ENCODE data around the gene PLCG2.

DNA sequence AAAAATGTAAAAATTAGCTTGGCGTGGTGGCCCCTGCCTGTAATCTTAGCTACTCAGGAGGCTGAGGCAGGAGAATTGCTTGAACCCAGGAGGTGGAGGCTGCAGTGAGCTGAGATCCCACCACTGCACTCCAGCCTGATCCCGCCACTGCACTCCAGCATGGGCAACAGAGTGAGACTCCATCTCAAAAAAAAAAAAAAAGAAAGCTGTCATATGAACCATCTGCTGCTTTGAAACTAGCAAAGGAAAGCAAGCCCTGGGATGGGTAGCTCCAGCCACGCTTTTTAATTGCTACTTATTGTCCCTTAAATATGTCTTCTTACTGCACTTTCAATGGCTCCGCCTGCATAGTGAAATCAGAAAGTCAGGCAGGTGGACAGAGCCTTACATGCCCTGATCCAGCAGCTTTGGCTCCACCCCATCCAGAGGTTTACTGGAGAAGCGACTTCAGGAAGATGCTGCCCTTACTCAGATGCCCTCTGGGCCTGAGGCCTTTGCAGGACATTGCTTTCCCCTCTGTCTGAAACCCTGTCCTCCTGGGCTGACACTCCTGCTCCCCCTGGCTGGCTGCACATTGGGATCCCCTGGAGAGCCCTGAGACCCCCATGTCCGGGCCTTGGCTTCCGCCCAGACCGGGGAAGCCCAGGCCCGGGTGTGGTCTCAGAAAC is 36.4 kb downstream of the BCO1 start:
- PRO-cap = bidirectional peak, plus-strand start at position 425 of the sequence, minus-strand start at position 358 of the sequence

DNA sequence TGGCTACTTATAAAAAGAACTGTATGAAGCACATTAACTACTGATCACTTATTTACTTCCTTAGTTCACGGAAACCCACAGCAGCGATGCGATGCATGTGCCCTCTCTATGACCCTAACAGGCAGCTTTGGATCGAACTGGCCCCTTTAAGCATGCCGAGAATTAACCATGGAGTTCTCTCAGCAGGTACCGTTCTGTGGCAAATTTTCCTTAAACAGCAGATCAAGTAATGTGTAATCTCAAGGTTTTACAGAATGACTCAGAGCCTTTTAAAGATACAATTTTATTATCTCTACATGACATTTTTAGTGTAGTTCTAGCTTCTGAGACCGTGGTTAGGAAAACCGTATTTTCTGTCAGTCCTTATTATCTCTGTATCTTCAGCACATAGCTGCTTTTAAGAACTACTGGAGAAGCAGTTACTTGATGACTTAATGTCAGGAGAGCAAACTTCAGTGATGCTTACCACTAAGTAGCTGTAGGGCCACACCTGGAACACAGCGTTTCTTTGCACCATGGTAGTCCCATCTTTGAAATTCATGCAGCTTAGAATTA is 43.1 kb downstream of the GAN start:
- PRO-cap = no peak

DNA sequence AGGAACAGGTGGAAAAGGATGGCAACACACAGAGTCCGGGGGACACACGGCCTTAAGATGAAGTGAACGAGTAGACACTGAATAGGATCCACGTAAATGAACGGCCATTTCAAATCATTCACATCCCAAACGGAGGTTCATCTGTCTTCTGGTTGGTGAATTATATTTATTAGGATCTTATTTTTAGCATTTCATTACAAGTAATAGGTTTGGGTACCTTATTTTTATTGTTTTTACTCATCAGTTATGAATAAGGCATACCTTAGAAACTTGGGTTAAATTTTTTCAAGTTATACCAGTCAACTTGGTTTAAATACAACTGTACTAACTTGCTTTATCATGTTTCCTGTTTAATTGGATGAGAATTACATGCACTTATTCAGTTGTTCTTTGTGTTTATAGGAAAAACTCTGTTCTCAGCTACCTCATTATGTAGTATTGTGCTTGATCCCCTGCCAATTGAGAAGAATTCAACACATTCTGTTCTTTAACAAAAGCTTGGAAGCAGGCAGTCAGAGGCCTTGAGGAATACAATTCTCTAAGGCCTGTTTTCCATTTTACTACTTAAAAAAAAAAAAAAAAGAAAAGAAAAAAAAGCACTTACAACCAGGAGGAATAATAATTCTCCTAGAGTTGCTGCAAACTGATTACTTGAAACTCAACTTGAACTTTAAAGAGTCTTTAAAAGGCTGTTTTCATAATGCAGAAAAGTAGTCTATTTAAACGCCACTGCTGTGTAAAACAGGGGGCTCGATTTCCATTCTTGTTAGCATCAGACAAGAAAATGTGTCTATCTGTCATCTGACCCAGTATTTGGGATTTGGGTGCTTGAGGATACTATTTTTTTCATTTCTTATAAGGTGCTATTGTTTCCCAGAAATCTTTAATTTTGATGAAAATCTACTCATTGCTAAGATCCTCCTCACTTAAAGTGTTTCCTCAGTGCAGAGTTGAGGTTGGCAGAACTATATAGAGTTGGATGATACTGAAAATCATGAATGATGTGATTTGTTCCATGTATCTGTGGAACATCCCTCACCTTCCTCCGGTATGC is 60.5 kb upstream of the CMIP start:
- PRO-cap = no peak

GRCh38 chr16:81446924-81447242 is 2.3 kb downstream of the CMIP start:
- PRO-cap = bidirectional peak, plus-strand start at chr16:81447011, minus-strand start at chr16:81446750; unidirectional peak, minus-strand start at chr16:81447071

DNA sequence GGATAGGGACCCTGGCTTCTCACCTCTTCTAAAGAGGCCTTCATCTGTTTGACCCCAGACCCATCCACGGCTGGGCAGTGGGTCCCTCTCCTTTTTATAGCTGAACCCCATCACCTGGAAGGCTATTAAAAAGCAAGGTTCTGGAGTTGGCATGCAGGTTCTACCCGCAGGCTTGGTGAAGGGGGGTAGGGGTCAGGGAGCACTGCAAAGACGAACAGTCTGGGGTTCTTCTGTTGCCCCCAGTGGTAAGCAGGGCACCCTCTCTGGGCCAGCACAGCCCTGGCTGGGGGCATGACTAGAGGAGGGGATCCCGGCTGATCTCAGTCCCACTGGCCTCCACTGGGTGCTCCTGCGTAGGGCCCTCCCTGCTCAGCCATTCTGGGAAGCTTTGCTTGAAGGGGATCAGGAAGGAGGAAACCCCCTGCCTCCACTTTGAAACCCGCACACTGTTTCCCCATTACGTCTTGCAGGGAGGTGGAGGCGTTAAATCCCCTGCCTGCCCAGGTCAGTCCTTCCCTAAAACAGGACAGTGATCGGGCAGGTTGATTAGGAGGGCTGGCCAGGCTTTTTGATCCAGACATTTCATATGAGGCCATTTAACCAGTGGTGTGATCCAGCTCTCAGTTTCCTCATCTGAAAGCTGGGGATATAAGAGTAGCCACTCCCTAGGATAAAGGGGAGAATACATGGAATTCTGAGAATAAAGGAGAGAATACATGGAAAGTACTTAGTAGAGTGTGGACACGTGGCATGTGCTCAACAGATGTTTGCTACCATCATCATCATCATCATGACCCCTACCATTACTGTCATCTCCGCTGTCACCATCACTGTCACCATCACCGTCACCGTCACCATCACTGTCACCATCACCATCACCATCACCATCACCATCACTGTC is 13.8 kb downstream of the CMIP start:
- PRO-cap = no peak

DNA sequence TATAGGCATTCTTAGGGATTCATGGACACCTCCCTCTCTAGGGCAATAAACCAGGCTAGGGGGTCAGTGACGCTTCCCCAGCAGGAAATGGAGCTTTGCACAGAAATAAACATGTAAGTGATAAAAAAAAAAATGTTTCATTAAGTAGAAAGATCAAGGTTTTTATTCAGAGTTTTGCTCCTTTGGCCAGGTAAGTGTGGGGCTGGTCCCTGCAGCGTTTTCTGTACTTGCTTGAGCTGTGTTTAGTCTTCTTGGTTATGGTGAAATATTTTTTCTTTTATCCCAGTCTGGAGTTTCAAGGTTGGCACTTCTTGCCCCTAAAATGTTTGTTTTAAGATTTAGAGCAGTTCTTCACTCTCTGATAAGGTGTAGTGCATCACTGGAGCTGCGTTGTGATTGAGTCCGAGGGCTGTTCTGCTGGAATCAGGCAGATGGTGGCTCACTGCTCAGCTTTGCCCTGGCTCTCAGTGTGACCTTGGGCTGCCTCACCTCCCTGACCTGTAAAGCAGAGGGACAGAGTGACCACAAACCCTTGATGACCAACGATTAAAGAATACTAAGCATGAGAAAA is 17.9 kb downstream of the CMIP start:
- PRO-cap = no peak

GRCh38 chr16:81481055-81481877 is 36.7 kb downstream of the CMIP start:
- PRO-cap = no peak

- PRO-cap = unidirectional peak, plus-strand start at chr16:81581344
These were observed 136.4 kb downstream of the CMIP start for GRCh38 chr16:81581037-81581398.

DNA sequence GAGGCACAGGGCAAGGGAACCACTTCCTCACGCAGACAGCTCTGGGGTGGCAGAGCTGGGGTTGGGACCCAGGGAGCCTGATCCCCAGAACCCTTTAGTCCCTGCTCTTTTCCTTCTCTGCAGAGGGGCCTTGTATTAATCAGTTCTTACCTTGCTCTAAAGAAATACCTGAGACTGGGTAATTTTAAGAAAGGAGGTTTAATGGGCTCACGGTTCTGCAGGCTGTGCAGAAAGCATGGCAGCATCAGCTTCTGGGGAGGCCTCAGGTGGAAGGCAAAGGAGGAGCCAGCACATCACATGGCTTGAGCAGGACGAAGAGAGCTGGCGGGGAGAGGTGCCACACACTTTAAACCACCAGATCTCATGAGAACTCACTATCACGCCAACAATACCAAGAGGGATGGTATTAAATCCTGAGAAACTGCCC is 137.1 kb downstream of the CMIP start:
- PRO-cap = no peak

DNA sequence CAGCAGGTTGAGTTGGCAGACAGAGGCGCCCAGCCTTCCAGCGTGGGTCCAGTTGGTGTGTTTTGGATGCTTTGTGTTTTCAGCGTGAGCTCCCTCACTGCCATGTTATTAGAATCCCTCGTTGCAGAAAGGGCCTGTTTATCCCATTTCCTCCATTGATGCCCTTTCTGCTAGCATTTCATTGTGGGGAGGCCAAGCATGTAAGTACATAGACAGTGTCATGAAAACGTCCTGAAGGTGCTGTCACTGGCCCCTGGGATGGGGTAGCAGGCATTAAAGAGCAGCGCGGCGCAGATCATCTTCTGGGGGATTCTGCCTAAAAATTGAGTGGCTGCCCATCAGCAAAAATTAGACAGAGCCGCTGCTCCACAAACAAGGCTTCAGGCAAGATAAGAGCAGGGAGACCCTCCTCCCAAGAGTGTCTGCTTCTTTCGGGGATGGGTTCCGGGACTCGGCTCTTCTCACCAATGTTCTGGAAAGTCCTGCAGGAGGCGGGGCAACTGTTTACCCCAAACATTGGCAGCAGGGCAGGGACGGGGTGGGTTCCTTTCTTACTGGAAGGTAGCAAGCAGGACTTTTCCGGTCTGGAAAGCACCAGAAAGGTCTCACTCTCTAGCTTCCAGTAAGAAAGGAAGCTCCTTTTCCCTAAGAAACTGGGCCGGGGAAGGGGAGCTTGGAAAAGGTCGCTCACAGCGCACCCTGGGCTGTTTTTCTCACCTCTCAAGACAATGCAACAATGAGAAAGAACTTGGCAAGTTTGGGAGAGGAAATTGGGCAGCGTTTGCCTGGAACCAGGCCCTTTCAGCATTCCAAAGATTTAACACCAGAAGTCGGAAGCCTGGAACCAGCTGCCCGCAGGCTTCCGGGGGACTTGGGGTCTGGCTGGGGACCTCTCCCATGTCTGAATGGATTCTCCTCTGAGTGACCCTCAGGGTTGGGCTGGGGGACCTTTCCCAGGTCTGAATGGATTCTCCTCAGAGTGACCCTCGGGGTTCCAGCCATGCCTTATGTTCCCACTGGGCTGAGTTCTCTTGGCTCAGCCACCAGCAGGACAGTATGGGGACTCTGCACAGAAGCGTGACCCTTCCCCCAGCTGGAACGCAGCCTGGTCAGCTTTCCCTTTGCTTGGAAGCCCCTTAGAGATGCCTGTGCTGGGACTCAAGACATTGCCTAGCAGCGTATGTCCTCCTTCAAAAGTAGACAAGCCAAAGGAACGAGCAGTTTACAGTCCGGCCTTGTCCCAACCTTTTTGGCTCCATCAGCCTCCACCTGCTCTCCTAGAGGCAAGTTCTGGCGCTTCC is 166.7 kb upstream of the PLCG2 start:
- PRO-cap = no peak

- PRO-cap = no peak
These were observed 92.7 kb upstream of the PLCG2 start for GRCh38 chr16:81686414-81686675.

GRCh38 chr16:81697610-81698825 is 81.1 kb upstream of the PLCG2 start:
- PRO-cap = no peak

DNA sequence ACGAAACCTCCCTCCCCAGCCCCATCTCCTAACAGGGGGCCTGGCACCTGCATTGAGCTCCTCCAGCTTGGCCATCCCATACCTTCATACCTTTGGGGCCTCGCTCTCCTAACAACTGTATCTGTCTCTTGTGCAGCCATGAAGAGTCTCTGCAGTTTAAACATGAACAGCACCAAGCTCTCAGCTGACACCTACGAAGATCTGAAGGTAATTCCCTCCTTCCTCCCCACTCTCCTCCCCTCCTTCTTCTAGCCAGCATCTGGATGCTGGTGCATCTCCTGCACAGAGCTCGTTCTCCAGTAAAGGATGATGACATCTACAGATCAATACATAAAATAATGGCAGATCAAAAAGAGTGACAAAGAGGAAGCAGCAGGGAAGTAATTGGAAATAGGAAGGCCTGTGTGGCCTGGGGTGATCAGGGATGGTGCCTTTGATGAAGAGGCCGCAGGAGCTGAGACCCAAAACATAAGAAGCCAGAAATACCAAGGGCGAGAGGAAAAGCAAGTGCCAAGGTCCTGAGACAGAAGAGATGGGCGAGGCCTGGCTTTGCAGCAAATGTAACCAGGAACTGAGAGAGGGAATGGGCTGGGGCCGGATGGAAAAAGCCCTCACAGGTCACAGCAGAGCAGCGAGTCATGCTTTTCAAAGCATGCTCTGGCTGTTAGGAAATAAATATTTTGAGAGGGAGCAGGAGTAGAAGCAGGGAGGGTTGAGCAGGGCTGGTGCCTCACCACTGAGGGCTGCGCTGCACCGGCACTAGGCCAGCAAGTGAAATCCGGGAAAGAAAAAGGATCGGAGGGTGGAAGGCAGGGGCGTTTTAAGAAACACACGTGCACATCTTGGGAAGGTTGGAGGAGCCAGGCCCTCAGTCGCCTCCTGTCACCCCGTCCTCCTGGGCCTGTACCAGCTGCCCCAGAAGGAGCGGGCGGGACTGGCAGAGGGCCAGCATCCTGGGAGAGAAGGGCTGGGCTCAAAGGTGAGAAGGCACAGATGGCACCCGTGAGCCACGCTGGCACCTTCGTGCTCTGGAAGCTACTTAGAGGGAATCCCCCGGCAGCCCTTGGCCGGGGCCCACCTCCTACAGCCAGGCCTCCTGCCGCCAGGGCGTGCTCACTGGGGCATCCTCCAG is 71.8 kb upstream of the PLCG2 start:
- PRO-cap = bidirectional peak, plus-strand start at position 960 of the sequence, minus-strand start at position 895 of the sequence

GRCh38 chr16:81716451-81716774 is 62.7 kb upstream of the PLCG2 start:
- PRO-cap = no peak

GRCh38 chr16:81753045-81753384 is 26.1 kb upstream of the PLCG2 start:
- PRO-cap = no peak

- PRO-cap = bidirectional peak, plus-strand start at chr16:81779320, minus-strand start at chr16:81779140
These were observed at the start of gene PLCG2 for GRCh38 chr16:81778739-81779411. Gene PLCG2, plus strand, starts transcription at chr16:81779291.

- PRO-cap = unidirectional peak, plus-strand start at chr16:81864266
These were observed 84.7 kb downstream of the PLCG2 start for GRCh38 chr16:81863496-81864521.

DNA sequence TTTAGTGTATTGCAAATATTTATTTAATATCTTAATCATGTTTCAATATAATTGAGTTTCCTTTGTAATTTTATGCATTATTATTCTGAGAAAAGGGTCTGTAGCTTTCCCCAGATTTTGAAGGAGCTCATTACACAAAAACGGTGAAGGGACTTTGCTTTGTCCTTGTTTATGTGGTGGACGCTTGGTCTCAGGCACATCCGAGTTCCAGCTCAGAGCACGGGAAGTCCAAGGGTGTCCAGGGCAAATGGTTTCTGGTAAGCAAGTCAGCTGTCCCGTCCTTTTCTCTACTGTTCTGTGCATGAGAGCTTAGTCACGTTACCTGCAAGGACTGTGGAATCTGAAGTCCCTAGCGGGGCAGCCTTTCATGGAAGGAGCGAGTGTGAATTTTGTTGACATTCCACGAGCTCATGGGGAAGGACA is 109.4 kb downstream of the SDR42E1 start:
- PRO-cap = no peak

DNA sequence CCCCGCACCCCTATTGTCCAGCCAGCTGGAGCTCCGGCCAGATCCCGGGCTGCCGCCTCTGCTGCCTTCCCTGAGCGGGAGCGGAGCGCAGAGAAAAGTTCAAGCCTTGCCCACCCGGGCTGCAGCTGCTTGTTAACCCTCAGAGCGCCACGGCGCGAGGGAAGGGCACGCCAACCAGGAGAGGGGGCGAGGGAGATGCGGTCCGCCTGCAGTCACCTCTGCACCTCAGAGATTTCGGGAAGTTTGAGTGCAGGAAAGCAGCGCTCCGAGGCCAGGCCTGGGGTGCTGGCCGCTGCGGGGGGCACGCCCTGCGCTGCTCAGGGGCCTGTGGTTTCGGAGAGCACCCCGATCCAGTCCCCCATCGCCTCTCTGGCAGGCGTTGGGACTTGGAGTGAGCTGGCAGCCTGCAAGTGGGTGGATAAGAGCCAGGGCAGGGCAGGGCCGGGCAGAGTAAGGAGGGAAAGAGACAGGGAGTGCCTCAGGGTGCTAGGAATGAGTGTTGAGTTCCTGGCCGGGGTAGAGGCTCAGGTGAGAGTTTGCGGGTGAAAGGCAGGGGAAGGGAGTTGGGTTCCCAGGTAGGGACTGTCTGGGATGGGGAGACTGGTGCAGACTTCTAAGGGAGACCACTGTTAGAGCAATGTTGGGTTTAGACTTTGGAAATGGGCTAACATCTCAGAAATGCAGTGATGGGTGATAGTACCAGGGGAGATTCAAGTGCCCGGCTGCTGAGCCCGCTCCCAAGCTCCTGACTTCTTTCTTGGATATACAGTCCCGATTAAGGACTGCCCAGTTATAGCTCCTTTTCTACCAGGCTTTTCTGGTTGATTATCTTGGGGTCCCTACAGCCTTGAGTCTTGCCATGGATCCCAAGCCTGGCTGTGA is 1.3 kb downstream of the CDH13 start:
- PRO-cap = no peak

- PRO-cap = no peak
These were observed 2.1 kb downstream of the CDH13 start for GRCh38 chr16:82628712-82629349.

Data from left colon (tissue), 1 donor.